Brain (tissue), 1 donor: ENCODE results near the genes PLPPR3, AZU1 and ARID3A.

DNA sequence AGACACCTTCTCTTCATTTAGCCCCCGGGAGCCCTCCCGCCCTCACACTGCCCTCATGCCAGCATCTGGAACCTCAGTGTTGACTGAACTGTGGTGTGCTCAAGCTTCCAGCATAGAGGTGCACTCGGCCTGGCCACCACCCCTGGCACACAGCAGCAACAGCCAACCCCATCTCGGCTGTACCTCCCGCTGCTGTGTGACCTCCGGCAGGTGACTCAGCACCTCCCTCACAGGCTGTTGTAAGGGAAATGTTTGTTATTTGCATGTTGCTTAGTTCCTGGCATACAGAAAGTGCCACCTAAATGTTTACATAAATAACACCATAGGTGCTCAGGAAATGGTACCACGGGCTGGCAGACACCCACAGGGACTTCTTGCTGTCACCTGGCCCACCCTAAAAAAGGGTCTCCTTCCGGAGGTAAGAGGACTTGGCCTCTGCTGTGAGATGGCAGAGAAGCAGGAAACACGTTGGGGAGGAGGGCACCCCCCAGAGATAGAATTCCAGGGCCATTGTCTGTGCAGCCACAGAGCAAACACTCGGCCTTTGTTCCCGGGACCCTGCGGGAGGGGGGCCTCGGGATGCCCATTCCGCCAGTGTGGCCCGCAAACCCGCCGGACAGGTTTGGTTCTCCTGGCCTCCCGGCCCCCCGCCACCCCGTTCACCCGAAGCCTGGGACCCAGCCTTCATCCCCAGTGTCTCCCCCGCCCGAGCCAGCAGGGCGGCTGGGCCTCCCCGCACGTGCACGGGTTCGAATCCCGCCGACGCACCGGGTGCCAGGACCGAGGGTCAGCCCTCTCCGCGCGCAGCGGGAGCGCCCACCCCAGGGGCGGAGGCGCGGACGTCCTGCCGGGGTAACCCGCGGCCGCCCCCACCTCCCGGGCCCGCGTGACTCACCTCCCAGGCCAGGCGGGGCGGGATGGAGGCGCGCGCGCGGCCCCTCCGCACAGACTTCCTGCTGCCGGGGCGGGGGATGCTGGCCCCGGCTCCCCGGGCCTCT lies 847 bp downstream of the PLPP2 start:
- RRBS = 4% methylated on average over 28 of the region's 61 CpGs

DNA sequence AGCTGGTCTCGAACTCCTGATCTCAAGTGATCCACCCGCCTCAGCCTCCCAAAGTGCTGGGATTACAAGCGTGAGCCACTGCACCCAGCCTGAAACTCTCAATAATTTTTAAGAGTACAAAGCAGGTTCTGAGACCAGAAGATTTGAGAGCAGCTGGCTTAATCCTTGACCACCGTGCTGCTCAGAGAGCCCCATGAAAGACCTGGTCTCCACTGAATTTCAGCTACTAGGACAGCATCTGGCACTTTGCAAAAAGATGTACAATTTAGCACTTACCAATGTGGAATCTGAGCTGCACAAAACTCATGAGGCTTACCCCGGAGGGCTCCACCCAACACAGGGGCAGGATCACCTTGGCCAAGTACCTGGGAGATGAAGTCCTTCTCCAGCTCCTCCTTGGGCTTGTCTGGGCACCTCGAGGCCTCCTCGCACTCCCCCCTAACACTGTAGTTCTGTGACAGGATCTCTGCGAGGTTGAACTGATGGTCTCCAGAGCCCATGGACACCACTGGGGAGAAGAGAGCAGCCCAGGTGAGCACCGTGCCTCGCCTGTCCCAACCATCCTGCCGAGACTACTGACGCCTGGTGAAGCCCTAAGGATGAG lies 10.5 kb downstream of the MIER2 start:
- RRBS = no CpG with 5 or more reads among the region's 12 CpGs

DNA sequence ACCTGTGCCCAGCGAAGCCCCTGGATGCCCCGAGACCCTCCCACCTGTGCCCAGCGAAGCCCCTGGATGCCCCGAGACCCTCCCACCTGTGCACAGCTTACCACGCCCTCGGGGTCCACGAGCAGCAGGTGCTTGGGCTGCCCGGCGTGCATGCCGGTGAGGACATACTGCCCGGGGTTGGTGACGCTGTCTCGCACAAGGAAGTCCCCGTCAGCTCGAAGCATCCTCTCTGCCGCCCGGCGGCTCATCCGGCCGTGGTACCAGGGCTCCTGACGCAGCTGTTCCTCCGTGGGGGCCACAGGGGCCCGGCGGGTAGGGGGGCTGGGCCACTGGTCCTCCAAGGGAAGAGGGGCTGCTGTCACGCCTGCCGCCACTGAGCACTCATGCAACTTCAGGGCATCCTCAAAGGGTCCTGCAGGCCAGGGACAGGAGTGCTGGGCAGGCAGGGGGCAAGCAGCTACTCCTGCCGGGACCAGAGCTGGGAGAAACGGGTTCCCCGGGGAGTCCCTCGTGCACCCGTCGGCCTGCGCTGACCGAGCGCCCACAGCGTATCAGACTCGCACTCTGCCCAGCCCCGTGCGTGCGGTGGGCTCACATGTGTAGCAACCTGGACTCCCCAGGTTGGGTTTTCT lies 13.2 kb upstream of the C2CD4C start:
- RRBS = 91% methylated on average over 12 of the region's 40 CpGs

GRCh38 chr19:485152-486282 lies 10.7 kb upstream of the ODF3L2 start:
- RRBS = 10% methylated on average over 15 of the region's 48 CpGs

GRCh38 chr19:518238-518745 lies 11.0 kb downstream of the TPGS1 start:
- RRBS = 0% methylated on average over 2 of the region's 5 CpGs

- RRBS = 2% methylated on average over 28 of the region's 101 CpGs
These were observed 626 bp upstream of the CDC34 start for GRCh38 chr19:530621-531647.

DNA sequence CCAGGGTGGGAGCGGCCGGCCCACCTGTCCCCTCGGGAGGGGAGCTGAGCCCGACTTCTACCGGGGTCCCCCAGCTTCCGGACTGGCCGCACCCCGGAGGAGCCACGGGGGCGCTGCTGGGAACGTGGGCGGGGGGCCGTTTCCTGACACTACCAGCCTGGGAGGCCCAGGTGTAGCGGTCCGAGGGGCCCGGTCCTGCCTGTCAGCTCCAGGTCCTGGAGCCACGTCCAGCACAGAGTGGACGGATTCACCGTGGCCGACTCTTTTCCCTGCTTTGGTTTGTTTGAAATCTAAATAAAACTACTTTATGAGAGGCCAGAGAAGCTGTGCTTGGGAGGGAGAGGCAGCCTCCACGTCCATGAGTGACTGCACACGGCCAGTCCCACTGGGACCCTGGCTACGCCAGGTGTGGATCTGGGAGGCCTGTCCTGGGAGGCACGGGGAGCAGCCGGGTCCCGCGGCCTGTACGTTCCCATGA lies 2.0 kb upstream of the GZMM start:
- RRBS = 86% methylated on average over 7 of the region's 28 CpGs

DNA sequence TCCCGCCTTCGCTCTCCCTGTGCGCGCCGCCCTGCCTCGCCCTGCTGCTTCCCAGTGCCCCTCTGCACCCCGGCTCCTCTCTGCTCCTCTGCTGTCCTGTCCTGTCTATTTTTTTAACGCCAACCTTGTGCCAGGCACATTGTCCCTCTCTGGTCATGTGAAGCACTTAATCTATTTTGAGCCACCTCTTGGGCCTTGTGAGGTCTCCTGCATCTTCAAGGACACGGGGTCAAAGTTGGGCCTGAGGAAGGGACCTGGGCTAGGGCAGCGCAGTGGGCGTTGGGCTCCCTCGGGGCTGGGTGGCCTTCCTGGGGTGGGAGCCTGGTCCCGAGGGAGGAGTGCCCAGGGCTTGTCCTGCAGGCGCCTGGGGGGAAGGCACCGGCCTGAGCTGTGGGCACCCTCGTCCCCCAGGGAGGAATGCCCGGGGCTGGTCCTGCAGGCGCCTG lies 12.9 kb downstream of the HCN2 start:
- RRBS = no CpG with 5 or more reads among the region's 18 CpGs

DNA sequence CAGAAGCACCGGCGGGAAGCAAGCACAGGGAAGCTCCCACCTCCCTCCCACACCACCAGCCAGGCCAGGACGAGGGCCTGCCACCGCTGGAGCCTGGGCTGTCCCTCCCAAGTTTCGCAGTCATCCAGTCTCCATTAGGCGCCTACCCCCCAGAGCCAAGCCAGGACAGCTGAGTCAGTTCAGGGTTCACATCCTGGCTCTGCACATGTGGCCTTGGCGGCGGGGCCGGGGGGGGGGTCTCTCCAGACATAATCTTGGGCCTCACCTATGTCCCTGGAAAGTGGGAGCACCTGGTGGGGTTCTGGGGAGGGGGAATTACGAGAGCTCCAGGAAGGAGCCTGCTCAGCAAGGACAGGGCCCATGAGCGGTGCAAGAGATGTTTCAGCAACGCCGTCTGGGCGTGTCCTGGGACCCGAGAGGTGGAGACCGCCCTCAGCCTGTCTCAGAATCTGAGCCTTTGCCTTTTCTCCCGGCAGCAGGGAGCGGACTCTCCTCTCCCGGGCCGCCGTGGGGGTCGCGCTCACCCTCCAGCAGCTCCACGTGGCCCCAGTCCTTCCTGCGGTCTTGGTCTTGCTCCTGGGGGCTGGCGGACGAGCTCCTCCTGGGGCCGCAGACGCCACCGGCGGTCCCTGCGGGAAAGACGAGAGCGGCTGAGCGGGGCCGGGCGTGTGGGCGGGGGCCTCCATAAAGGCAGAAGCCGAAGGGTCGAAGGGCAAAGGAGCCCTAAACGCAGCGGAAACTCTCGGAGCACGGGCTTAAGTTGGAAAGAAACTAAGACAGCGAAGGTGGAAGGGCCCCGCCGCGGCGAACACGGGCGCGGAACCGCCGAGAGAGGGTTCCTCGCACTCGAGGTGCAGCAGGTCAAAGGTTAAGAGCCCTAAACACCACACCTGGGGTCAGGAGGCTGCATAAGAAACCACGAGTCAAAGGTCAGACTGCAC lies 757 bp downstream of the POLRMT start:
- RRBS = 12% methylated on average over 8 of the region's 57 CpGs

GRCh38 chr19:802065-802593 lies 4.9 kb downstream of the PTBP1 start:
- RRBS = no CpG with 5 or more reads among the region's 16 CpGs

DNA sequence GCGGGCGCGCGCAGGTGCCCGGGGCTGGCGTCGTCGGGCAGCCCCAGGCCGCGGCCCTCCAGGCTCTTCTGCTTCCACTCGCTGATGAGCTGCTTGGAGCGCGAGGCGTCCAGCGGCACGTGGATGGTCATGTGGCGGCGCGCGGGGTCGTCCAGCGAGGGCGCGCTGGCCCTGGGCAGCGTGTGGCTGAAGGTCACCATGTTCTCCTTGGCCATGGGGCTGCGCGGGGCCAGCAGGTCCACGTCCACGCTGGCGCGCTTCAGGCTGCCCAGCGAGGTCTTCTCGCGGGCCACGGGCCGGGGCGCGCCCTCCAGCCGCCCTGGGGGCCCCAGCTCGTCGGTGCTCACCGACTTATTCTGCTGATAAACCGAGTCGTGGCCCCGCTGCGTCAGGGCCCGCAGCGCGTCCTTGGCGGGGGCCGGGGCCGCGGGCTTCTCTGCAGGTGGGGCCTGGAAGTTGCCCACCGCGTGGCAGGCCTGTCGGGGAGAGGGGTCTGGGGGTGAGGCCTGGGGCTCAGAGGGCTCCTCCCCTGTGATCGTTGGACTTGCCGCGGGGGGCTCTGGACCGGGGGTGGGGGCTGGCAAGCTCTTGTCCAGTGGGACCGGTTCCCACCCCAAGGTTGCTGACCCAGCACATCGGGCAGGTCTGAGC lies 8.2 kb downstream of the PLPPR3 start:
- RRBS = 97% methylated on average over 6 of the region's 62 CpGs

- RRBS = 3% methylated on average over 53 of the region's 109 CpGs
These were observed at the start of gene PLPPR3 for GRCh38 chr19:821850-822762. TSS of gene PLPPR3 (minus strand) at chr19:821955.

GRCh38 chr19:827531-828079 lies at the start of gene AZU1:
TSS of gene AZU1 (plus strand) at chr19:827837.
- RRBS = 68% methylated on average over 7 of the region's 24 CpGs

DNA sequence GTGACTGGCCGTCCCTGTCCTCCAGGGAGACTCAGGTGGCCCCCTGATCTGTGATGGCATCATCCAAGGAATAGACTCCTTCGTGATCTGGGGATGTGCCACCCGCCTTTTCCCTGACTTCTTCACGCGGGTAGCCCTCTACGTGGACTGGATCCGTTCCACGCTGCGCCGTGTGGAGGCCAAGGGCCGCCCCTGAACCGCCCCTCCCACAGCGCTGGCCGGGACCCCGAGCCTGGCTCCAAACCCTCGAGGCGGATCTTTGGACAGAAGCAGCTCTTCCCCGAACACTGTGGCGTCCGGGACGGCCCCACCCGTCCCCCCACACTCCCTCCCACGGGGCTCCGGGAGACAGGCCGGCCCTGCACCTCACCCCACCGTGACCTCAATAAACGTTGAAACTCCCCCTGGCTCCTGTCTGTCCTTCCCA lies 4.3 kb upstream of the ELANE start:
- RRBS = 18% methylated on average over 11 of the region's 27 CpGs

- RRBS = 93% methylated on average over 4 of the region's 23 CpGs
These were observed 9.1 kb upstream of the MED16 start for GRCh38 chr19:901759-902743.

GRCh38 chr19:904108-904635 lies 8.8 kb downstream of the R3HDM4 start:
- RRBS = no CpG with 5 or more reads among the region's 18 CpGs

- RRBS = 8% methylated on average over 9 of the region's 23 CpGs
These were observed 861 bp downstream of the R3HDM4 start for GRCh38 chr19:912162-912553.

- RRBS = 2% methylated on average over 71 of the region's 108 CpGs
These were observed at the start of gene ARID3A for GRCh38 chr19:925245-926185. TSS of gene ARID3A (plus strand) at chr19:926035.

- RRBS = no CpG with 5 or more reads among the region's 16 CpGs
These were observed 3.7 kb upstream of the WDR18 start for GRCh38 chr19:980406-980945.

DNA sequence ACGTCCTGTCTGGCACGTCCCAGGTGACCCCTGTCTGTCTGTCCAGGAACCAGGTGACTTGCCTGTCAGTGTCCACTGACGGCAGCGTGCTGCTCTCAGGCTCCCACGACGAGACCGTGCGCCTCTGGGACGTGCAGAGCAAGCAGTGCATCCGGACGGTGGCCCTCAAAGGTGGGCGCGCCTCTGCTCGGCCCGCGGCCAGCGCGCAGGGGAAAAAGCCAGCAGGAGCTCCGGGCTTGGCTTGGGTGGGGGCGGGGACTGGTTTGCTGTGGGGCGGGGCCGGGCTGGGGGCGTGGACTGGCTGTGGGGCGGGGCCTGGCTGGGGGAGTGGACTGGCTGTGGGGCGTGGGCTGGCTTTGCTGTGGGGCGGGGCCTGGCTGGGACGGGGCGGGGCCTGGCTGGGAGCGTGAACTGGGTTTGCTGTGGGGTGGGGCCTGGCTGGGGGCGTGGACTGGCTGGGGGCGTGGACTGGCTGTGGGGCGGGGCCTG lies 7.1 kb downstream of the WDR18 start:
- RRBS = 91% methylated on average over 8 of the region's 32 CpGs